LNCaP clone FGC (cell line): ENCODE results near the genes MBD4 and RHO.

- RRBS, 2 experiments: no CpG with 5 or more reads among the region's 5 CpGs
Measured at GRCh38 chr3:128754105-128755484, 28.6 kb downstream of the RAB7A start.

GRCh38 chr3:128757185-128757885, 31.4 kb downstream of the RAB7A start:
- RRBS, 2 experiments: no CpG with 5 or more reads among the region's 2 CpGs

GRCh38 chr3:128864320-128865026, 14.9 kb upstream of the ACAD9 start:
- RRBS, 2 experiments: no CpG with 5 or more reads among the region's 21 CpGs

DNA sequence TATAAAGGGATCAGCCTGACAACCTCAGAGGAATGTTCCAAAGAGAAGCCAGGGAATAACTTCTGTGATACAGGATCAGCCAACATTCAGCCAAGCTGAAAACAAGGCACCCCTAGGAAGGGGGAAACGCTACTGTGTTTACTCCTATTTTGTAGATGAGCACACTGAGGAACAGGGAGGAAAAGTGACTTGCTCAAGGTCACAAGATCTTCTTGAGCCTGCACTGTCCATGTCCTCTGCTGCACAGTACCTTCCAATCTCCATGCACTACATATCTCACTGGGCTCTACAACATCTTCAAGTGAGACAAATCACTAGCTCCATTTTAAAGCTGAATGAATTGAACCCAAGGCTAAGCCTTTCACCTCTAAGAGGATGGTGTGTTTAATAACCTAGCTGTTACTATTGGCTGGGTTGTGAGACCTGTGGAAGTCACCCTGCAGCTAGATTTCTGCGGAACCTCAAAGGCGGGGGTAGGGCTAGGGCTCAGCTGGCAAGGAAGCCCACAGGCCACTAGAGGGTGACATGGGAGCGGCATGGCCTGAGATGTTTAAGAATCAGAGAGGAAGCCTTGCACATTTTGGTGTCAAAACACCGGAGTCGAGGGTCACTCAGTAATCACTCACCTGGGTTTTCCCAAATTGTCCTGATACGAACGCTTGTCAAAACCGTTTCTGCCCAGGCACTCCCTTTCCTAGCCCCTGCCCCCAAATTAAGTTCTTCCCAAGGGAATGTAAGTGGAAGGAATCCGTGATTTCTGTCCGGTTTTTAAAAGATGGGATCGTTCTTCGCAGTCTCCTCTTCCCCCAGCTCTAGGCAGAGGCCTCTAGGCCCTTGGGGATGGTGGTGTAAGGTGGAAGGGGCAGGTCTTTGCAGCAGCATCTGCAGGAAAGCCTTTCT, 3.9 kb upstream of the ACAD9 start:
- RRBS, 2 experiments: no CpG with 5 or more reads among the region's 13 CpGs

DNA sequence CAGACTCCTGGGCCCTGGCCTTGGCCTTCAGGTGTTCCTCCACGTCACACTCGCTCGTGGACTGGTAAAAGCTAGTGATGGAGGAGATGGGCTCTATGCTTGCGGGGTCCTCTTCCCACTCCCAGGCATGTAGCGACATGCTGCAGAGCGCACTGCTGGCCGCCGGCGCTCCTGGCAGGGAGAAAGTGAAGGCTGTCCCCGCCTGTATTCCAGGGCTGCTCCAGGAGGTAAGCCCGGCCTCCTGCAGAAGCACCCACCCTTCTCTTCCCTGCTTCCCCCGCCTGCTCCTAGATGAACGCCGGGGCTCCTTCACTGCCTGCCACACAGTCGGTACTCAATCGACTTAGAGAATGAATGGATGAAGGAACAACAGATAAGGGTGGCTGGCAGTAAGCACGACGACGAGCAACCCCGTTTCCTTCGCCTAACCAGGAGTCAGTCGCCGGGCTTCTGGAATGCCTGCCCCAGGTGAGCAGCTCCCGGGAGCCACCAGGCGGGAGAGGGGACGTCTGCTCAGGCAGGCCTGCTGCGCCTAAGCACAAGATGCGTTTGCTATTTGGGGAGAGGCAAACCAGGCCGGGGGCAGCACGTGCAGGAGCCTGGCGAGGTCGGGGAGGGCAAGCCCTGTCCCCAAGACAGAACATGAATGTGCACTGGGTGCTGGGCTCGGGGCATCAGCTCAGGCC, 567 bp downstream of the CFAP92 start:
- RRBS, 2 experiments: 69 to 81% methylated on average over 10 to 11 of the region's 33 CpGs

DNA sequence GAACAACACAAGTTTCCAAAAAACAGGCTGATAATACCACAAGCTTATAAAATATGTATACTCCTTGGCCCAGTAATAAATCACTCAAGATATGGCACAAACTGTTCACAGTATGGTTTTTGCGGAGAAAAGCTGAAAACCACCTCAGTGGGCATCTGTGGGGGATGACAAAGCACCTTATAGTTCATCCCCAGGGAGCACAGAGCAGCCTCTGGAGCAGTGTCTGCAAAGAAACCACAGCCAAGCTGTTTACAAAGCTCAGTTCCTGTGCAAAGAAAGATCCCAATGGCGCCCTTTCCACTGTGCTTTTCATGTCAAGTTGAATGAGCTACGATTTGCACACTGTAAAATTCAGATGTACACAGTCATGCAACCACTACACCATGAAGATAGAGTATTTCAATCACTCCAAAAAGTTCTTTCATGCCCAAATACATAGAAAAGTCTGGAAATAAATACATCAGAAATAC, 2.6 kb upstream of the EFCC1 start:
- RRBS, 2 experiments: no CpG with 5 or more reads among the region's 3 CpGs

DNA sequence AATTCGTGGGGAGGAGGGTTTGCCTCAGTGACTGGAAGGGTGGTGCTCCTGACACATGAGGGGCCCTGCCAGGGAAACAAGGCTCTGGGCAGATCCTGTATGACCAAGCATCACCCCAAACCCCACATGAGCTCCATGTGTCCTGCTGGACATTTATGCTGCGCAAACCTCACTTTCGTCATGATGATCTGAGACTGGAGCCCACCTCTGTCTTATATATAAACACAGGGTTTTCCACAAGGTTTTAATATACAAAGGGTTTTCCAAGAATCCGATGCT, 19.9 kb downstream of the EFCC1 start:
- RRBS, 2 experiments: no CpG with 5 or more reads among the region's 4 CpGs

GRCh38 chr3:129054479-129055247, 5.9 kb upstream of the GP9 start:
- RRBS, 2 experiments: no CpG with 5 or more reads among the region's 7 CpGs

DNA sequence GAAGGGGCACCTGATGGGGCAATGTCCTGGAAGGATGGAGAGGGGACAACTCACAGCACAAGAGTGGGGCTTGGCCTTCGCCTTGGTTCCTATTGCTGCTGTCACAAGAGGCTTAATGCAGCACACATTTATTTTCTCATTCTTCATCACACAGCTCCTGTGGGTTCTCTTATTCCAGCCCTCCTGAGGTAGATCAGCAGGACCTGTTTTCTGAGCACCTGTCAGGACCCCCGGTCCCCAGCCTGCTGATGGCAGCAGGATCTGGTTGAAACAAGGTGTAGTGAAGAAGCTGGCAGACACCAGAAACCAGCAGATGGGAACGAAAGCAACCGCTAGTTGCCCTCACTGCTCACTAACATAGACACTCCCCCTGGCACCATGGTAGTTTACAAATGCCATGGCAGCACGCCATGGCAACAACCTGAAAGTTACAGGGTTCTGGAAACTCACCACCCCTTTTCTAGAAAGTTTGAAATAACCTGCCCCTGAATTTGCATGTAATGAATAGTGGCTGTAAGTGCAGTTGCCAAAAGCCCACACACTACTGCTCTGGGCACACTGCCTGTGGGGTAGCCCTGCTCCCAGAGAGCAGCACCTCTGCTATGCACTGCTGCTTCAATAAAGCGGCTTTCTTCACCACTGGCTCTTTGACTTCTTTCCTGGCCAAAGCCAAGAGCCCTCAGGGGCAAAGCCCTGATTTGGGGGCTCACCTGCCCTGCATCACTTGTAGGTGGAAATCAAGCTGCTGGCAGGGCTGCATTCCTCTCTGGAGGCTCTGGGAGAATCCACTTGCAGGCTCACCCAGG, 2.2 kb upstream of the GP9 start:
- RRBS, 2 experiments: no CpG with 5 or more reads among the region's 6 CpGs

DNA sequence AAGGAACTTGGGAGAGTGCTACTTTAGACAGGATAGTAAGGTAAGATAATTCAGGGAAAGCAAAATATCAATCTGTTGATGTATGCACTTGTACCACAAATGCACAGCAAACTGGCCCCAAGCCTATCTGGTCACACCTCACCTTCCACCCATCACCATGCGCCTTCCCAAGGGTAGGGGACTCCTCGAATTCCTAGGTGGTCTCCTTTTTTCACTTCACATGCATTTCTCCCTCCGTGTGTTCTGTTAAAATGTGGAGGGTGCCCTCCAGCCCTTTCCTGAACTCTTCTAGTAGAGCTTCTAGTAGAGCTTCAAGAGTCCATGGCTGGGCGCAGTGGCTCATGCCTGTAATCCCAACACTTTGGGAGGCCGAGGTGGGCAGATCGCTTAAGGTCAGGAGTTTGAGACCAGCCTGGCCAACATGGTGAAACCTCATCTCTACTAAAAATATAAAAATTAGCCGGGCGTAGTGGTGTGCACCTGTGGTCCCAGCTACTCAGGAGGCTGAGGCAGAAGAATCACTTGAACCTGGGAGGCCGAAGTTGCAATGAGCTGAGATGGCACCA, 10.6 kb downstream of the RAB43 start:
- RRBS, 2 experiments: no CpG with 5 or more reads among the region's 9 CpGs

- RRBS, 2 experiments: no CpG with 5 or more reads among the region's 12 CpGs
Measured at GRCh38 chr3:129169570-129170722, 9.1 kb upstream of the ISY1 start.

- RRBS, 2 experiments: no CpG with 5 or more reads among the region's 4 CpGs
Measured at GRCh38 chr3:129310099-129310535, 6.0 kb downstream of the H1-10 start.

DNA sequence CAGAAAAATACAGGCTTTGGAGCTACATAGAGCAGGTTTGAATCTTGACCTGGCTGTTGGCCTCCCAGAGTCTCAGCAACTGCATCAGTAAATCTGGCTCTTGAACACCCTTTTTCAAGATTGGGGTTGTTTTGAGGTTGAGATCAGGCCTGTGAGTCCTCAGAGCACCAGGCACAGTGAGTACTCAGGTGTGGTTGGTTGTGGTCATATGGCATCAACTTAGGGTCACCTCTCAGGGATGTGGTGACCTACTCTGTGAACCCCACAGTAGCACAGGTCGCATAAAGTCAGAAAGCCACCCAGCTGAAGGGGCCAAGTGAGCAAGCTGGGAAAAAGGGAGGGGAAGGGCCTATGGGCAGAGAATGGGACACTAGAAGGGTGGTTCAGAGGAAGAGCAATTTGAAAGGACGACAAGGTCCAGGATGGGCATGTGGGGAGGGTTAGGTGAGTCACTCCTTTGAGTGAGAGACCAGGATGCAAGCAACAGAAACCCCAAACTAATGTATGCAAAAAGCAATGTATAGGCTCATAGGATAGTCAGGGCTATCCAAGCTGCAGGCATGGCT, 4.1 kb downstream of the H1-10 start:
- RRBS, 2 experiments: no CpG with 5 or more reads among the region's 2 CpGs

DNA sequence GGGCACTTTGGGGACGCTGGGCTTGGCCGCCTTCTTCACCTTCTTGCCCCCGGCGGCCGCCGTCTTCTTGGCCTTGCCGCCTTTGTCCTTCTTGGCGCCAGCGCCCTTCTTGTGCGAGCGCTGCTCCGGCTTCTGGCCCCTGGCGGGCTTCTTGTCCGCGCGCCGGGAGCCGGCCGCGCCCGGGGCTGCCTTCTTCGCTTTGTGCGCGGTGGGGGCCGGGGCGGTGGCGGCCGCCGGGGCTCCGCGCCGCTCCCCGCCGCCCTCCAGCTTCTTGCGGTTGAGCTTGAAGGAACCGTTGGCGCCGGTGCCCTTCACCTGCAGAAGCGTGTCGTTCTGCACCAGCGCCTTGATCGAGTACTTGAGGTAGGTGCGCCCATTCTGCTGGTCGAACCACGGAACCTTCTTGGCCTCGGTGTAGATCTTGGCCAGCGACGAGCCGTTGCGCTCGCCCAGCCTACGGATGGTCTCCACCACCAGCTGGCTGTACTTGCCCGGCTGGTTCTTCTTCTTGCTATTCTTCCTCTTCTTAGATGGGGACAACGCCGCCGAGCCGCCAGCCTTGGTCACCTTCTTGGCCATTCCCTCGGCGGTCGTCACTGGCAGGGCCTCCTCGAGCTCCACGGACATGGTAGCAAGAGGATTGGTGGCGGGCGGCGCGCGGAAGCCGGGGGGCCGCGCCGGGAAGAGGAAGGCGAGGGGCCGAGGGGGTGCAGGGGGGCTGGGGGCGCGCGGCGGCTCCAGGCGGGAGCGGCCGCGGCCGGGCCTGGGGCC, 625 bp downstream of the H1-10 start:
- RRBS, 2 experiments: 1% methylated on average over 38 to 41 of the region's 82 CpGs

DNA sequence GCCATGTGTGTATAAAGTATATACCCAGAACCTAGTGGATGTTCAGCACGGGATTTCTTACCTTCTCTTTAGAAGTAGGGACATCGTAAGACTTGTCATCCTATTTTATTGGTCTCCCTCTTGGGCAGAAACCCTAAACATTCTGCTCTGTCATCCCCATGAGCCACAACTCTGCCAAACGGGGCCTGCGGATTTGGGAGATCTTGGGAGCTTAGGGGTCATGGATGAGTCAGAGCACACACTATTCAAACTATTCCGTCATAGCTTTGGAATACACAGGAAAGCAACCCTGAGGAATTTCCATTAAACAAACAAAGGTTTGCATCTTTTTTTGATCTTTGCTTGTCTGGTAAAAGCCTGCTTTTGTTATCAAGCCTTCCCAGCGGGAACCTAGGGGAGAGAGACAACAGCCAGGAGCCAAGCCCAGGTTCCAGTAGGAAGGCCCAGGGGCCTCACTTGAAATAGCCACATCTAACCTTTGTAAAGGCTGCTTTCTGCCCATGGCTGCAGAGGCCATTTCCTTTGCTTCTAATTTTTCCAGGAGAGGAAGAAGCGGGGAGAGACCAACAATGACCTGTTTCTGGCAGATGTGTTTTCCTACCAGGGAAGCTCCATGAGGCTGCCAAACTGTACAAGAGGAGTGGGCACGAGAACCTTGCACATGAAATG, 39.6 kb downstream of the EFCAB12 start:
- RRBS, 2 experiments: no CpG with 5 or more reads among the region's 8 CpGs

DNA sequence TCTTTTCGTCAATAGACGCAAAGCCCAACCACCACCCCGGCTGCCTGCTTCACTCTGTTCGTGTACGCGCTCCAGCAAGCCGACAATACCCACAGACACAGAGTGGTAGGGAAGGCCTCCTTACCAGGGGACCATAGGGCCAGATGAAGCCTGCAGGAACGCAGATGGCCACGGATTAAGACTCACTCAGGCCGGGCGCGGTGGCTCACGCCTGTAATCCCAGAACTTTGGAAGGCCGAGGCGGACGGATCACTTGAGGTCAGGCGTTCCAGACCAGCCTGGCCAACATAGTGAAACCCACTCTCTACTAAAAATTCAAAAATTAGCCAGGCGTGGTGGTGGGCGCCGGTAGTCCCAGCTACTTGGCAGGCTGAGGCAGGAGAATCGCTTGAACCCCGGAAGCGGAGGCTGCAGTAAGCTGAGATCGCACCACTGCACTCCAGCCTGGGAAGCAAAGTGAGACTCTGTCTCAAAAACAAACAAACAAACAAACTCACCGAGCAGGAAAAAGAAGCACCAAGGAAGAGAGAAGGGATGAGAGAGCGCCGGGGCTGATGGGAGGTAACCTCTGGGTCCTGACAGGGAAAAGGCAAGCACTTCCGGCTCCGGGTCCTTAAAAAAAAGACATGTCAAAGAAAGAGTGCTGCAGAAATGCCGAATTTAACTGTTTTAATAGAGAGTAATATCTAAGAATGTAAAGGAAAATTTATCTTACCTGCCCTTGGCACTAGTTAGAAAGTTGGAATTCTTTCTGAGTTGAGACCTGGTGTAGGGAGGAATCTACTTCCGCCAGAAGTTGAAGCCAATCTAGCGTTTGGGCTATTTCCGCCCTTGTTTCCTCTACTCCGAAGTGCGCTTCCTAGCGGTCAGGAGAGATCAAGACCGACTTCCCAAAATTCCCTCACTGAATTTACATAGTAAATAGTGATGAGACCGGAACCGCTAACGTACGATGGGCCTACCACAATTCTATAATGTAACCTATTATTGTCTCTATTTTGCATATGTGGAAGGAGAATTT, 29.2 kb downstream of the EFCAB12 start:
- RRBS, 2 experiments: no CpG with 5 or more reads among the region's 41 CpGs

DNA sequence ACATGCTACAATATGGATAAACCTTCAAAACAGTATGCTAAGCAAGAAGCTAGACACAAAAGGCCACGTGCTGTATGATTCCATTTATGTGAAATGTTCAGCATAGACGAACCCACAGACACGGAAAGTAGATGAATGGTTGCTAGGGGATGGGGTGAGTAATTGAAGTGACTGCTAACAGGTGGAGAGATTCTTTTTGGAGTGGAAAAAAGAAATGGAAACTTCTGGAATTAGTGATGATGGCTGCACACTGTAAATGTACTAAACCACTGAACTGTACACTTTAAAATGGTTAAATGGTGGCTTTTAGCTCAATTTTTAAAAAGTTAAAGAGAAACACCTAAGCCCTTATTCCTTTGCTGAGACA, 685 bp upstream of the EFCAB12 start:
- RRBS, 2 experiments: no CpG with 5 or more reads among the region's 3 CpGs

DNA sequence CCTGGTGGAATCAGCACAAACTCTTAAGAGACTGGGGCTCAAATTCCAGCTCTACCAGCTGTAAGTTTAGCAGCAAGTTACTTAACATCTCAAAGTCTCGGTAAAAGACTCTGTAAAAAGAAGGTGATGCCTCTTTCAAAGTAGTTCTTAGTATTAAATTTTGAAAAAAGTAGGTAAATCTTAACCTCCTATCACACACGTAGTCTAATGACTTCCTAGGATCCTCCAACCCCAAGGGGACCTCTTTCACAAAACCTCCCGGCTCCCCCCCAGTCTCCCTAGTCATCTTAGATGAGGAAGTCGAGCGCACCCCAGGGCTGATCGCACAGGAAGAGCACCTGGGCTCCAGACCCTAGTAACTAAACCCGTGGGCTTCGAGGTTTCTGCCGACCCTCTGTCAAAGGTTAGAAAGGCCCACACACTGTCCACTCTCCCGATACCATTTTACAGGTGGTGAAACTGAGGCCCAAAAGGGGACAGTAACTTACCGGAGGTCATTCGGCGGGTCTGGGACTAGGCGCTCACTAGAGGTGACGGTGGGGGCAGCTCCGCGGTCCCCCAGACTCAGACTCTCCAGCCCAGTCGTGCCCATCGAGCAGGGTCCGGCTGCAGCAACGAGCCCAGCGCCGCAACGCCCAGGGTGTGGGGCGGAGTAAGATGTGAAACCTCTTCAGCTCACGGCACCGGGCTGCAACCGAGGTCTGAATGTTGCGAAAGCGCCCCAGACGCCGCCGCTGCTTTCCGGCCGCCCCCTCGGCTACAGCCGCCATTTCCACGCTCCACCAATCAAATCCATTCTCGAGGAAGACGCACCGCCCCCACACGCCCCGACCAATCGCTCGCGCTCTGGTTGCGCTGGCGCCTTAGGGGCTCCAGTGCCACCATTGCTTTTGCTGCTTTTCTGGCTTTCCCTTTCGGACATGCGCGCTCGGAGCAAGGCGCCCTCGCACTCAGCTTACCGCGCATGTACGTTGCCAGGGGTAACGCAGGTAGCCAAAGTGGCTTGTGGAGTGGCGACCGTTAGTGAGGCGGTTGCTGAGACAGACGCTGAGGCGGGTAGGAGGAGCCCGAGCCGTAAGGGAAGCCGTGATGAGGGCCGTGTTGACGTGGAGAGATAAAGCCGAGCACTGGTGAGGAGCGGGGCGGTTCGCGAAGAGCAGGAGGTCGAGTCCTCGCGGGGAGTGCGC, at the start of gene MBD4:
Gene MBD4, minus strand, starts transcription at position 707 of the 1,187 bp plus-strand sequence.
- RRBS, 2 experiments: under 1% methylated on average over 20 of the region's 77 CpGs

DNA sequence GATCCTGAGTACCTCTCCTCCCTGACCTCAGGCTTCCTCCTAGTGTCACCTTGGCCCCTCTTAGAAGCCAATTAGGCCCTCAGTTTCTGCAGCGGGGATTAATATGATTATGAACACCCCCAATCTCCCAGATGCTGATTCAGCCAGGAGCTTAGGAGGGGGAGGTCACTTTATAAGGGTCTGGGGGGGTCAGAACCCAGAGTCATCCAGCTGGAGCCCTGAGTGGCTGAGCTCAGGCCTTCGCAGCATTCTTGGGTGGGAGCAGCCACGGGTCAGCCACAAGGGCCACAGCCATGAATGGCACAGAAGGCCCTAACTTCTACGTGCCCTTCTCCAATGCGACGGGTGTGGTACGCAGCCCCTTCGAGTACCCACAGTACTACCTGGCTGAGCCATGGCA, at the start of gene RHO:
Gene RHO, plus strand, starts transcription at position 199 of the 400 bp plus-strand sequence.
- RRBS, 2 experiments: no CpG with 5 or more reads among the region's 8 CpGs